Vein endothelial cell (primary cell): ENCODE measurements around a stretch of chr9.

GRCh38 chr9:94812086-94813113 lies 85.9 kb downstream of the AOPEP start:
- CAGE, long polyA plus RNA = no peak

- CAGE, long polyA plus RNA = no peak
Observed at GRCh38 chr9:94825015-94825947, 98.8 kb downstream of the AOPEP start.

GRCh38 chr9:94844938-94845662 lies 118.6 kb downstream of the AOPEP start:
- CAGE, long polyA plus RNA = no peak

GRCh38 chr9:94861663-94862453 lies 135.4 kb downstream of the AOPEP start:
- CAGE, long polyA plus RNA = no peak

DNA sequence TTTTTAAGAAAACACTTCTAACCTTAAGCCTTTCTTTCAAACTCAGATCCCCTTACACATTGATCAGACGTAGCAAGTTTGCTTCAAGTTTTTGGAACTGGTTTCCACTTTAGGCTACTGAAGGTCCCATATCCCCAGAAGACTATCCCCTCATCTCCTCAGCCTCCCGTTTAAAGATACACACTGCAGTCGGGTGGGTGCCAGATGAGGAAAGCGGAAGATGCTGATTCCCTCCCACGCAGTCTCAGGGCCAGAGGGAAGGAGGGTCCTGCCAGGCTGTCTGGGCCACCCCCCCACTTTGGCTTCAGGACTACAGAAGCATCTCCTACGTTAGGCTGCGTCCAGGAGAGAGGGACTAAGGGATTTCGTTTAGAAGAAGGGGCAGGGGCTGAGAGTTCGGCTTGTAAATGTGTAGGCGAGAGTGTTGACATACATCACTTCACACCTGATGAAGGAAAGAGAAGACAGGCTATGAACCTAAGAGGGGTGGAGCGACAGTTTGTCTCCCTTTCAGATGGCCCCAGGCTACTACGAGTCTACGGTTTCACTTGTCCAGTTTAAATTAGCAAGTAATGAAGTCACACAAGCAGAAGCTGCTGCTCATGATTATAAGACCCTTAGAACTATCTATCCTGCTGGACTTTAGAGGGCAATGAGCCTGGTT lies 192.8 kb downstream of the AOPEP start:
- CAGE, long polyA plus RNA = no peak

DNA sequence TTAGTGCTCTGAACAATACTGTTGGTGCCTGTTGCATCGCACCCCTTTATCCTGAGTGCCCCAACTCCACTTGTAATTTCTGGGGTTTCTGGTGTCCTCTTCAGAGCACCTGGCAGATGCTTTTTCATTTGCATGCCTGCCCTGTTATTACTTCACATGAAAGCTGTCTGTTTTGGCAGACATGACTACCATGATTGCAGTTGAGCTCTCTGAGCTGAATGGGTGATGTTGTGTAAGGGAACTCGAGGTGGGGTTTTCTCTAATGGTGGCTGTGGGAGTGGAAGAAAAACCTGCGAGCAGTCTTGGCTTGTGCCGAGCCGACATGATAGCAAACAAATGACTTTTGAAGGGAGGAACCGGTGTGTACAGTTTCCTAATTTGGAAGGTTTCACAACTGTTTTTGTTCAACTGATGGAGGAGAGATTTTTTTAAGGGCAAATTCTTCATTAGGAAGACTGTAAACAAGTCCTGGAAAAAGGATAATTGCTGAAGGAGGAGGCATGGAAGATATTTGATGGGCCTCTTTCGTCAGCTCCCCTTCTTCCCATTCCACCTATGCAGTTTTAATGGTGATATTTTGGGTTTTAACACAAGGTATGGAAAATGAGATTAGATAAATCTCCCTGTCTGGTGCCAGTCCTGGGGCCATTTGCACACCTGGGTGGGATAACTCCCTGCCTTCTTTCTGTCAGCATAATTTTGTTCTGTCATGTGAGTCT lies 196.3 kb downstream of the AOPEP start:
- CAGE, long polyA plus RNA = no peak

GRCh38 chr9:94936431-94936838 lies 209.9 kb downstream of the AOPEP start:
- CAGE, long polyA plus RNA = no peak

- CAGE, long polyA plus RNA = no peak
Observed at GRCh38 chr9:94973504-94974126, 247.1 kb downstream of the AOPEP start.

GRCh38 chr9:94974127-94974769 lies 247.7 kb downstream of the AOPEP start:
- CAGE, long polyA plus RNA = no peak

GRCh38 chr9:94988784-94989094 lies 262.2 kb downstream of the AOPEP start:
- CAGE, long polyA plus RNA = no peak

GRCh38 chr9:94993143-94994147 lies 266.9 kb downstream of the AOPEP start:
- CAGE, long polyA plus RNA = no peak

DNA sequence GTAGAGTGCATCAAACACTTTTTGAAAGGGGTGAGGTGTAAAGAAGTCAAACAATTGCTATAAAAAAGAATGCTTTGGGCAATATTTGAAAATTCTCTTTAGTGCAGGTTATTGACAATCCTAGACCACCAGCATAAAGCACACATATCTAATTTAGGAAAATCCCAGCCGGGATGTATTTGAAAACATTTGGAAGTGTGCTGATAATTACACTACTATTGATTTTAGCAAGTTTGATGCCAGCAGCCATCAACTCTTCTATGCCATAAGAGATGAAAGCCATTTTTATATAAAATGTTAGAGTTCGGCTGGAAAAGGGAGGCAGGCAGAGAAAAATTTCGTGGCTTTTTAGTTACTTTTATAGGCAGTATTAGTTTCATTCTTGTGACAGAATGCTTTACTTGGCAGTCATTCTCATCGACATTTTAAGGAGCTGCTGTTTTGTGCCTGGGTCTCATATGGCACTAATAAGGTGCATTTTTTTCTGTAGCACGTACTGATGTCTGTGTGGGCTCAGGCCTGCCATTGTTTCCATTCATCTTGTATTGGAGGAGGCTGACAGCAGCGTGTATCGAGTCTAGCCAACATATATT lies 285.7 kb downstream of the AOPEP start:
- CAGE, long polyA plus RNA = no peak

- CAGE, long polyA plus RNA = no peak
Observed at GRCh38 chr9:95032896-95033267, 284.6 kb downstream of the FANCC start.

DNA sequence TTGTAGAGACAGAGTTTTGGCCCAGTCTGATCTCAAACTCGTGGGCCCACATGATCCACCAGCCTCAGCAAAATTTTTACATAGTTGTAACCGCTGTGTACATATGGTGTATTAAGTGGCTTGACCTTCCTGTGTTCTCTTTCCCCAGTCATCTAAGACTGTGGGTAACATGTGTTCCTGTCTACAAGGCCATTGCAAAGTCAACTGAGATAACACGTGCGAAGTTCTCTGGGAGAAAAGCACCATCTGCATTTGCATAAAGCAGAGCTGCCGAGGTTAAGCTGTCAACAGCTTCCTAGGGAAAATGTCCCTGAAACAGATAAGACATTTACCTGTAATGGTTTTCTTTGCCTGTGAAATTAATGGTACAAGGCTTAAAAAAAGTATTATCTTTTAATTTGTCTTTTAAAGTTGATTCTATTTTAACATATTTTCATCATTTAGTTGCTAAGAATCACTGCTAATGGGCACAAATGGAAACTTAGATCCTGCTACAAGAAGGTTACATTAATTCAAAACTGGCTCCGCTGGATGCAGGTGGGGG lies 273.6 kb downstream of the FANCC start:
- CAGE, long polyA plus RNA = no peak

DNA sequence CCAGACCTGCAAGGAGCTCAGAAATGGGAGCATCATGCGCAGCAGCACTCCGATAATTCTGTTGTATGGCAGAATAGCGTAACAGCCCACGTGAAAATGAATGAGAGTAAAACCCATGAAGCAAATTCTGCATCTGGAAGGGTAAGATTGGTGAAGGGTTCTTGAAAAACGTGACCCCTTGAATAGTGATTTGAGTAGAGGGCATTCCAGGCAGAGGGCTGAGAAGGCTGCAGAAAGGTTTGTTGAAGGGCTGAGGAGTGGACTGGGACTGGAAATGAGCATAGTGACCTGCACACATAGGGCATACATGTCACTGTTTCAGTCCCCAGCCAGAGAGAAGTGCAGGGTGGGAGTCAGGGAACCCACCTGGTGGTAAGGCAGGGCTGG lies 273.1 kb downstream of the FANCC start:
- CAGE, long polyA plus RNA = no peak

GRCh38 chr9:95058320-95059028 lies 259.0 kb downstream of the FANCC start:
- CAGE, long polyA plus RNA = no peak

DNA sequence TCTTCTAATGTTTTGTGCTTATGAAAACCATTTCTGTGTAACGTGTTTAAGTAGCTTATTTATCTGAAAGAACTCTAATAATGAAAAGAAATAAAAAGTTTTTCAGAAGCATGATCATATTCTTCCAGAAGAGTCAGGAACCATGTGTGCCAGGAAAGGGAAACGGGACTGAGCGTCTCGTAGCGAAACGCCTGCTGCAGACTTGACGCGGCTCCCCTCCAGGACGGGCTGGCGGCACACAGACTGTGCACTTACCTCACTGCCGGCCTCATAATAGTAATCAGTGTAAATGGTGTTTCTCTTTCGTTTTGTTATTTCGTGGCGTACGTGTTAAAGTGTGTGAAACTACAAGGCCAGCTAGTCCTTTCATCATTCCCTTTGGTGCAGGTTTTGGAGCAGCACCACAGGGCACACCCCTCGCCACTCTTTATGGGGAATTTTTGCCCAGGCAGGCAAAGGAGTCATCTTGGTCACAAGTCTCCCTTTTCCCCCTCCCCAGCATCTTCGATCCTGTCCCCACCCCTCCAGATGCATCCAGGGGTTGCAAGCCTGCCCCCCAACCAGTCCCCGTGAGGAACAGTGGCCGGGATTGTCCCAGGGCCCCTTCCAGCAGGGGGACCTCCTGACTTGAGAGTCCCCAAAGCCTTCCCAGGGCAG lies 233.2 kb downstream of the FANCC start:
- CAGE, long polyA plus RNA = no peak

GRCh38 chr9:95090292-95091306 lies 226.9 kb downstream of the FANCC start:
- CAGE, long polyA plus RNA = no peak

GRCh38 chr9:95127393-95128101 lies 190.0 kb downstream of the FANCC start:
- CAGE, long polyA plus RNA = no peak

DNA sequence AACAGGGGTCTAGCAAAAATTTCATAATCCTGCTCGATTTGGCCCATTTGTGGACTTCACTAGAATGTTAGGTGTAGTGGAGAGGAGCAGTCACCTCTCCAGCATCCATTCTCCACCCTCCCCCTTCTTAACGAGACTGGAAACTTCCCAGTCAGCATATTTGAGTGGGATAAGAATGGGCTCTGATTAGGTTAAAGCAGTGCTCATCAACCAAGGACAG lies 46.8 kb downstream of the FANCC start:
- CAGE, long polyA plus RNA = no peak